NALM6 (cell line): ENCODE measurements around a stretch of chr13.

GRCh38 chr13:99322194-99323286, 15.3 kb upstream of the GPR183 start:
- PRO-cap: no peak

- PRO-cap: no peak
Measured at GRCh38 chr13:99384391-99384798, 77.2 kb upstream of the GPR183 start.

DNA sequence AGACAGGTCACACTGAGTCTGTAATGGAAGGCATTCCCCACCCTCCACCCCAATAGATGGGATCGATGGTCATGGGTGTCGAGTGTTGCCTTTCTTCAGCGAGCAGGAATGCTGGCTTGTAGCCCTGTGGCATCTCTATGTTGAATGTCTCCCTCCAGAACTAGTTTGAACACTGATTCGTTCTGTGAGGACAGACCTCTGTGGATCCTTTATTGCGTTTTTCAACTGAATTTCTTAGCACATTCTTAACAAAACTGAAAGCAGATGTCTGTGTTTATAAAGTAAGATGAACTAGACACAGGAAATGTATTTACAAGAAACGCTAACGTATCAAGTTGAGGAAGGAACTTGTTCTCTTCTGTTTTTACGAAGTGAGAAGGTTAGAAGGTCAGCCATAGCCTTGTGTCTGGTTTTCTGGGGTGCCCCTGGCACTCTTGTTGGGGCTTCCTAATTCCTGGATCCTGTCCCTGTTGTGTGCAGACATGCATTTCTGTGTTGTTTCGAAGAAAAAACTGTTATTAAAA, 36.8 kb upstream of the TM9SF2 start:
- PRO-cap: no peak

DNA sequence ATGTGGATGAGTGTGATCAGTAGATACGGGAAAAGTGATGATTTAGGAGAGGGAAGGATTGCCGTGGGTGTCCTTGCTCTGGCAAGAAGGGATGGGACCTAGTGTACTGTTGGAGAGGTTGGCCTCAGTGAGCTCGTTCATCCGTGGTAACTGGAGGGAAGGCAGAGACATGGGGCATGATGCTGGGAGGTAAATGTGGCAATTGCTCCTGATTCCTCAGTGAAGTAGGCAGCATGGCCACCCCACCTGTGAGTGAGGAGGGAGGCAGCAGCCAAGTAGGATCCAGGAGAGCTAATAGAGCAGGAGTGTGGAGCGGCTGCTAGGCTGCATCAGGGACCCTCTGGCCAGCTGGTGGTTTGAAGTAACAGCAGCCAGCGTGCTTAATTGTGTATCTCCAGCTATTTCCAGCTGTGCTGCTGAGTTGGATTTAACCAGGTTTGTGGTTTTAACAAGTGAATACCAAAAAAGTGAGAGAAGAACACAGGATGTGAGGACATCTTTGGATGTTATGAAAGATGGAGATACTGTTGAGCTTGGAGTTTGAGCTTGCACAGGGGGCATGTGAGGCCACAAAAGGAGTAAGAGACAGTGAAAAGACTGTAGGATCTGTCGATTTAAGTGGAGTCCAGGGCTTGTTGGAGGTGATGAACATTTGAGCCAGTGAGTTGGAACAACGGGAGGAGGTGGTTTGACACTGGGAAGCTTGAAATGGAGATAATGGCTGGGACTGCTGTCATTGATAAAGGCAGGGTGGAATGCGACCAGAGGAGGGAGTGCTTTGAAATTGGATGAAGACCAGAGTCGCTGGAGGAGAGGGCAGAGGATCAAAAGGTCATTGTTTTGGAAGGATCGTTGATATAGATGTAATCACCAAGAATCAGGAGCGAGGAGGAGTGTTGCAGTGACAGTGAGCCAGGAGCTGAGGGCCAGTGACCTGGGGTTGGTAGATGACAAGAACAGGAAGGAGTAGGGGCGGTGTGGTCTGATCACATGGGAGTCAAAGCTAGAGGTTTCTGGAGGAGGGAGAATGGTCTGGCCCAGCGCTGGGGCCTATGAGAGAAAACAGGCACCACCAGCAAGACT, 25.0 kb downstream of the TM9SF2 start:
- PRO-cap: no peak

- PRO-cap: bidirectional peak, plus-strand start at chr13:99658085, minus-strand start at chr13:99657970; bidirectional peak, plus-strand start at chr13:99658340, minus-strand start at chr13:99658156; bidirectional peak, plus-strand start at chr13:99658667, minus-strand start at chr13:99658545; unidirectional peak, minus-strand start at chr13:99658716
Measured at GRCh38 chr13:99657693-99659033, 51.7 kb downstream of the CLYBL start.

DNA sequence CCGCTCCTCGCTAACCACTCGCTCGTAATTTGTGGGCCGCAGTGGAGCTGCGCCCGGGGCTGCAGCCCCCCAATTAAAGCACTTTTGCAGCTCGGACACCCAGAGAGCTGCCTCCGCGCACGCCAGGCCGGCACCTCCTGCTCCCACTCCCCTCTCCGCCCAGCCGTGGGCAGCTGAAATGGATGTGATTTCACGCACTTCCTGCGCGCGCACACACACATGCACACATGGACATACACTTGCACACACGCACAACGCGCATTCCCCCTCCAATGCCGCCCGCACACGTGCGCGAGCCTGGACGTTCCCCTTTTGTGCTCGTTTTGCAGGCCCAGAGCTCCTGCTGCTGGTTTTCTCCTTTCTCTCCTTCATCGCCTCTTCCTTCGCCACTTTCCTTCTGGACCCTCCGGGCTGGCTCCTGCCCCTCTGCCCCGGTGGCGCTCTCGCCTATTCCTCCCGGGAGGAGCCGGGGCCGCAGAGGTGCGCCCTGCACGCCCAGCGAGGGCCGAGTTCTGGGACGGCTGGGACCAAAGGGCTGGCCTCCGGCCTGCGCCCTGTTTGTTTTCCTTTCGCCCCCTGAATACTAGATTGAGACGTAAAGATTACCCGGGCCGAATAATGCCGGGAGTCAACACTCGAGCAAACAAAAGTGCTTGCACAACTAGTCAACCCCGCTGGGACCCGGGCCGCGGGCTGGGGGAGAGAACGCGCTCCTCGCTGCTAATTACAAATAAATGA, 15.3 kb downstream of the ZIC5 start:
- PRO-cap: no peak

- PRO-cap: no peak
Measured at GRCh38 chr13:100129673-100129924, 40.7 kb downstream of the PCCA start.

GRCh38 chr13:100393770-100394420, 194.7 kb downstream of the GGACT start:
- PRO-cap: bidirectional peak, plus-strand start at chr13:100394389, minus-strand start at chr13:100394139

- PRO-cap: no peak
Measured at GRCh38 chr13:100523424-100524384, 64.9 kb downstream of the GGACT start.

- PRO-cap: no peak
Measured at GRCh38 chr13:100525282-100525973, 63.2 kb downstream of the GGACT start.

DNA sequence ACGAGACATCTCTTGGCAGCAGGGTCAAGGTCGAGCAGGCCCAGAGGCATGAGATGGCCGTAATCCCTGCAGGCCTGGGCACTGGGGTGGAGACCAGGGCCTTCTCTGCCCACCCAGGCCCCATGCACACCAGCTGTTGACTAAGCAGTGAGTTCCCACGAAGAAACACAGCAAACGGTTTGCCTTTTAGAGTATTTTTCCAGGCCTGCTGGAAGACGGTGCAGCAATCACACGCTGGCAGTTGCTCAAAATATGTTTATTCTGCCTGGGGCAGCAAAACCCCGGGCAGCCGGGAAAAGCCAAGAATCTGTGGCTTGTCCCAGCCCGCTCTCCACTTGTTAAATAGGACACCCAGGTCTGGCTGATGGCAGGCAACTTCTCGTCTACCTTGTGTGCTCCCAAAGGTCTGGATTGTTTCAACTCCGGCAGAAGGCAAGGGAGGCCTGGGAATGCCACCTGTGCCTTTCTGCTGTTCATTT, 40.8 kb downstream of the GGACT start:
- PRO-cap: no peak

DNA sequence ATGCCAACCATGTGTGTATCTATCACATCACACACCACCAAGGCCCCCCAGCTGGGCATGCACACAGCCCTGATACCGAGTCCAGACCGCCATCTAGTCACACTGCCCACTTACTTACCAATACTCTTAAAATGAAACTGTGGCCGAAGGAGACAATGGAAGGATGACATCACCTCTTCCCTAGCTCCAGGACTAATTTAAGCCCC, 507 bp upstream of the GGACT start:
- PRO-cap: no peak

DNA sequence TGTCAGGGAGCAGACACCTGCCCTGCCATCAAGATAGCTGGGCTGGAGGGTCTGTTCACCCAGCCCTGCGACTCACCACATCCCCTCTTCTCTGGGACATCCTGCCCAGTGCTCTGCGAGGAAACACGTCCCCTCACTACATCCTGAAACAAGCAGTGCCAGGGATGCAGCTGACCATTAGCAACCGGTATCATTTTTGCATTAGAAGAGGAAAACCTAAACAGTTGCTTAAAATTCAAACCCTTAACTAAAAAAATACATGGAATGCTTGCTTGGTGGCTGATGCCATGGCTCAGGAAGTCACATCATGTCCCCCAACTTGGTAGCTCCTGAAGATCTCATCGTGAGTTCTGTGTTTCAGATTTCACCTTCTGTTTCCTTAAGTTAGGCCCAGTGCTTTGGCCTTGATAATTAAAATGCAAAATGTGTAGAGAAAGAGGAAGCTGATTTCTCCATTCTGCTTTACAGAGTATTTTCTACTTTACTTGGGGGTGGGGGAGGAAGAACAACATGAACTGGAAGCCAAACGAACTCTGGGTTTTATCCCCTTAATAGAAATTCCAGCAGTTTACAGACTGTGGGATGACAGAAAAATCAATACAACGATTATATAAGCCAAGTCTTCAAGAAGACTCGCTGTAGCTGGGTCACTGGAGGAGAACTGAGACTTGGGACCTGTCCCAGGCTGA, 21.7 kb upstream of the GGACT start:
- PRO-cap: no peak

GRCh38 chr13:101026285-101026559, 351.6 kb upstream of the TMTC4 start:
- PRO-cap: no peak

DNA sequence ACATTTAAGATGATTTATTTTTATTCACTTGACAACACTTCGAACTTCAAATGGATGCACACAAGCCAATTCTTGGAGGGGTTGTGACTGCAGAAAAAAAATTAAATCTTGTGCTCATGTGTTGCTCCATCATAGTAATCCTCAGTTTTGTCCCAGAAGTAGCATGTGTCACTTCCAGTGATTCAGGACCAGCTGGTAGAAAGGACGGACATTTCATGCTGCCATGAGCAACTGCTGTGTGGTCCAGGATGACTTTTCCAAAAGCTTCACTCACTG, 71.1 kb downstream of the ITGBL1 start:
- PRO-cap: no peak

DNA sequence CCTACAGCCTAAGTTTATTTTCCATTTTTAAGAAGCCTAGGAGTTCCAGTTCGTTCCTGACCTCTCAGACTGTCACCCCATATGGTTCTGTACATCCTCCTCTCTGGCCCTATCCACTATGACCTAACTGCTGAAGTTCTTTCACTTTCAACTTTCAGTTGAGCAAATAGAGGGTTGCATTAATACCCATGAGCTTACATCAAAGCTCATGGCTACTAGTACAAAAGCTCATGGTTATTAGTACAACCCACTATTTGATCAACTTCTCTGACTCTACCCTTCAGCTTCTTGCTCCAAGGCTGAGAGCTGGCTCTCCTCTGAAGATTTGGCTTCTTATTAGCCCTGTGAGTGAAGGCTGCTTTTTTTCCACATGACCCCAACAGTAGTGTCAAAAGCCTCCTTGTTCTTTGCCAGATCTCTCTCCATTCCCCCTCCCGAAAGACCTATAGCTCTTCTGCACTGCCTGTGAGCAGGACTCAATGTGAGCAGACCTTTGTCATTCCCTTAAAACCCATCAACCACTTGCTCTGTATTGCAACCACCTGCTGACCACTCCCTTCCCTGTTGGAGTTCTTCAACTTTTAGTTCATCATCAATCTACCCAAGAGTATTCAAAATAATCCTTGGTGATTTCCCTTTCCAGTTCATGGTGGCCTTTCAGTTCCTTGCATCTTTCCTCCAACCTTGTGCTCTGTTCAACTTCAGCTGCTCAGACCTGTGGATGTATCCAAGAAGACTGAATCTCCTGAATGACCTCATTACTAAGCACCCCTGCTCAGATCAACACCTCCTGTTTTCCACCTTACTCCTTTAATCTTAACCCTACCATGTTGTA, 267.6 kb upstream of the TPP2 start:
- PRO-cap: no peak

DNA sequence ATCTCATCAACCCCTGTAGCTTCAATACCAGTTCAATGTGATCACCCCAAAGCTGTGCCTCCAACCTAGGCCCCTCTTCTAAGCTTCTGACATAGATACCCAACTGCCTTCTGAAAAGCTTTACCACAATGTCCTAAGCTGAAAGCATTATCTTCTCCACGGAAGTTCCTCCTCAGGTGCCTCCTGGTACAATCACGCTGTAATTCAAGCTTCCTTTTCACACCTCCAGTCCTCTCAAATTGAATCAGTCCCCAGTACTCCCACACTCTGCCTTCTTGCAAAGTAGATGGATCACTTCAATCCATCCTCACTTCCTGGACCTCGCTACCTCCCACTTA, 243.5 kb upstream of the TPP2 start:
- PRO-cap: no peak

DNA sequence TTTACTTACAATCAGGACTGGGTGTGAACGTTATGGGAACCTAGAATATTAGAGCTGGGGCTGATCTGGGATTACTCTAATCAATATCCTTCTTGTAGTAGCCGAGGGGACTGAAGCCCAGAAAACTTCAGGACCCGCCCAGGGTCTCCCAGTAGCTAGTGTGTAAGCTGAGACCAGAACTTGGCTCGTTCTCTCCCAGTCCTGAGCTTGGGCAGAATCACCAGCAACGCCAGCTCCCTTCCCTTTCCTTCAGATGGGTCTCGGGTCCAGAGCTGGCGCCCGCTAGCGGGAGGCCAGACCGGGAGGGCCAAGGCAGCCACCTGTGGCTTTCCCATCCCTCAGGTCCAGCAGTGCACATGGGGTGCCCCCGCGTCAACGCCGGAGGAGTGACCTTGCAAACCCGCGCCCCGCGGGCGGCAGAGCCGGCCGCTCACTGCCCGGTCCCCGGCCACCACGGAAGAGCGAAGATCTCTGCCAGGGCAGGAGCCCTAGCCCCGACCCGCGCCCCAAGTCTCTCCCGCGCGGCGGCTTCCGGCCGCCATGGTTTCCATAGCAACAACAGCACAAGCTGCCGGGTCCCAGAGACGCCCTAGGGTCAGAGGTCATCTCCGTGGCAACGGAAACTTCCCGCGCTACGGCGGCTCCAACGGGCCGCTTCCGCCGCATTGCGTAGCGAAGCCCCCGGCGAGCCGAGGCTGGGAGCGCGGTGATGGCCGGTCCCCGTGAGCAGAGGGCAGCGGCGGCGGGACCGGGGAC, 202.6 kb upstream of the TPP2 start:
- PRO-cap: no peak

GRCh38 chr13:102481630-102481960, 115.2 kb upstream of the TPP2 start:
- PRO-cap: no peak

DNA sequence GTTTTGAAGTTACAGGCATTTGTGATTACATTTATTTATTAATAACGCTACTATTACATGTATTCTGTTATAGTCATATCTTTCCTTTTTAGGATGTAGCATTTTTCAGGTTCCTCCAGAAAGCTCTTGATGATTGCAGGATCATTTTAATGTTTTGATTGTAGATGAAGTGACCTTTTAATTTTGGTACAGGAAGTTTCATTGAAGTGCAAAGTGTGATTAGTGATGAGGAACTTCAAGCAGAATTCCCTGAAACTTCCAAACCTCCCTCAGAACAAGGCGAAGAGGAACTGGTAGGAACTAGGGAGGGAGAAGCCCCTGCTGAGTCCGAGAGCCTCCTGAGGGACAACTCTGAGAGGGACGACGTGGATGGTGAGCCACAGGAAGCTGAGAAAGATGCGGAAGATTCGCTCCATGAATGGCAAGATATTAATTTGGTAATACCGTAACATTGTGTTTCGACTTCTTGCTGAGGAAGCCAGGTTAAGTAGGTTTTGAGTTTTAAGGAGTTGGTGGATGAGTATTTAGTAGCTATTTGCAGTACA, 19.7 kb downstream of the ERCC5 start:
- PRO-cap: no peak